Jurkat, Clone E6-1 (cell line): ENCODE measurements around the gene E2F7.

GRCh38 chr12:76251956-76252338, 96.3 kb downstream of the BBS10 start:
- RRBS: no CpG with 5 or more reads among the region's 8 CpGs

GRCh38 chr12:76369493-76370033, 21.3 kb upstream of the BBS10 start:
- RRBS: no CpG with 5 or more reads among the region's 4 CpGs

DNA sequence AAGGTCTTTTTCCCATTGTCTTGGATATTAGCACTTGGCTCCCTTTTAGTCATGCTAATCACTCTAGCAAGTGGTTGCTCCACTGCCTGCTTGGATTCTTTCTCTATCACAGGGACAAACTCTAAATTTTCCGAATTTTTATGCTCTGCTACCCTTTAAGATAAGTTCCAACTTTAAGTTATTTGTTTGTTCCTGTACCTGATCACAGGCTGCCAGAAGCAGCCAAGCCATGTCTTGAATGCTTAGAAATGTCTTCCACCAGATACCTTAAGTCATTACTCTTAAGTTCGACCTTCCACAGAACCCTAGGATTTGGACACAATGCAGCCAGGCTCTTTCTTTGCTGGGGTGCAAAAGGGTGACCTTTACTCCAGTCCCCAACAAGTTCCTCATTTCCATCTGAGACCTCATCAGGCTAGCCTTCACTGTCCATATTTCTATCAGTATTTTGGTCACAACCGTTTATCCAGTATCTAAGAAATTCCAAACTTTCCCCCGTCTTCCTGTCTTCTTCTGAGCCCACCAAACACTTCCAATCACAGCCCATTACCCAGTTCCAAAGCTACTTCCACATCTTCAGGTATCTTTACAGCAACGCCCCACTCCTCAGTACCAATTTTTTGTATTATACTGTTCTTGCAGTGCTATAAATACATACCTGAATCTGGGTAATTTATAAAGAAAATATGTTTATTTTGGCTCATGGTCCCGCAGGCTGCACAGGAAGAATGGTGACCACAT, 40.5 kb downstream of the OSBPL8 start:
- RRBS: no CpG with 5 or more reads among the region's 6 CpGs

DNA sequence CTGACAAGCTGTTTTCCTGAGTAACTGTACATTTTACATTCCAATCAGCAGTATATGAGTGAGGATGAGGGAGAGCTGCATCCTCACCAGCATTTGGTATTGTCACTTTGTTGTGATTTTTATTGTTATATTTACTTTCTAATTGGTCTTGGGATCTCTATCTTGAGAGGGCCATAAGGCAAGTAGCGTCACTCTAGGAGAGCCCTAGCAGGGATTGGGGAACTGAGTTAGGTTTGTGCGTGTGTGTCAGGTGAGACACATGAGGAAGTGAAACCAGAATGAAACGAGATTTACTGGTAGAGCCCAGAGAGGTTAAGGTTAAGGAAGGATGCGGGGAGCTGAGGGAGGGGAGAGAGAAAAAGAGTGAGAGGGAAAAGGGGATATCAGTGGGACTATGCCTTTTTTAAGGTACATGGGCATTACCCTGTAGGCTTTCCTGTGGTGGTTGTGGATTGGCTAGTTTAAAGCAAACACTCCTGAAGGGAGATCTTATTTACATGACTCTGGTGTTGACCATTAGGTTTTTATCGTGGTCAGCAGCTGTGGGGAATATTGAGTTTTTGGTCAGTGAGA, 13.8 kb downstream of the ZDHHC17 start:
- RRBS: no CpG with 5 or more reads among the region's 5 CpGs

DNA sequence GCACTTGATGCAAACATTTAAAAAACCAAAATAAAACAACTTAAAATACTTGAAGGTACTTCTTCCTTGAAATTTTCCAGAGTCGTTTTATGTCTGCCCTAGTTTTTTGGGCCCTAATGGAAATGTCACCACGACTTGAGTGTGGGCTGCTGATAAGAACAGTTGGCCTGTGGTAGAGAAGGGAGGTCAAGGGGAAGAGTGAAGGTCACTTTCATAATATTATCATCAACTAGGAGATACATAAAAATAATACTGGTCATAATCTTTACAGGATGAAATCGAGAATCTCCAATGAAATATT, 23.1 kb downstream of the ZDHHC17 start:
- RRBS: no CpG with 5 or more reads among the region's 3 CpGs

- RRBS: no CpG with 5 or more reads among the region's 27 CpGs
These were observed 80.8 kb downstream of the E2F7 start for GRCh38 chr12:76984527-76985014.

DNA sequence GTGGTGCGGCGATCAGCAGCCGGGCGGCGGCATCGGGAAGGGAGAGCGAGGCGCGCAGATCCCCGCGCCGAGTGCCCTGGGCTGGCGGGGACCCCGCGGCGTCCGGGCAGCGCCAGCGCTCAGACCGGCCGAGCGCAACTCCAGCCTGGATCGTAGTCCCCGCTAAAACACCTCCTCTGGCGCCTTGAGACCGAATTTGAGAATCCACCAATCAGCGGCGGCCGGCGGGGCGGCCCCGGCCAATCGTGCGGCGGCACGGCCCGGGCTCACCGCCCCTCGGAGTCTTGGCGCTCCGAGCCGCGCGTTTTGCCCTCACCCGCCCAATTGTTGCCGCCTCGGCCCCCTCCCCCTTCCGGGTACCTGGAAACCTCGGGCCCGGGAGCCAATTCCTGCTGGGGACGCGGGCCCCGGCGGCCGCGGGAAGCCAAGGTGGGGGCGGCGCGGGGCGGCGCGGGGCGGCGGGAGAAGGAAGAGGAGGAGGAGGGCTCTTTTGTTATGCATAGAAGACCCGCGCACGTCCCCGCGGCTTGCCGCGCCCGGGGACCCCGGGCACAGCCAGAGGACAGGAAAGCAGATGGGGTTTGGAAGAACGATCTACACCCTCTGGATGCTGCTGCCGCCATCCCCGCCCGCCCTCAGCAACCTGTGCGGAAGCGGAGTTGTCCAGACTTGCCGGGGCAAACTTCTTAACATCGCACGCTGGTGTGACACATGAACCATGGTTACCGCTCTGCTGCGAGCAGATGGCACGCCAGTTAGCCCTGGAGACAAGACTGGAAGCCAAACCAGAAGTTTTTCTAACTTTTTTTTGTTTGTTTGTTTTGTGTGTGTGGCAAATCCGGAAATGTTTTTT, at the start of gene E2F7:
E2F7 (minus strand) TSS at position 158 of the 853 bp plus-strand sequence.
- RRBS: 1% methylated on average over 20 of the region's 86 CpGs

DNA sequence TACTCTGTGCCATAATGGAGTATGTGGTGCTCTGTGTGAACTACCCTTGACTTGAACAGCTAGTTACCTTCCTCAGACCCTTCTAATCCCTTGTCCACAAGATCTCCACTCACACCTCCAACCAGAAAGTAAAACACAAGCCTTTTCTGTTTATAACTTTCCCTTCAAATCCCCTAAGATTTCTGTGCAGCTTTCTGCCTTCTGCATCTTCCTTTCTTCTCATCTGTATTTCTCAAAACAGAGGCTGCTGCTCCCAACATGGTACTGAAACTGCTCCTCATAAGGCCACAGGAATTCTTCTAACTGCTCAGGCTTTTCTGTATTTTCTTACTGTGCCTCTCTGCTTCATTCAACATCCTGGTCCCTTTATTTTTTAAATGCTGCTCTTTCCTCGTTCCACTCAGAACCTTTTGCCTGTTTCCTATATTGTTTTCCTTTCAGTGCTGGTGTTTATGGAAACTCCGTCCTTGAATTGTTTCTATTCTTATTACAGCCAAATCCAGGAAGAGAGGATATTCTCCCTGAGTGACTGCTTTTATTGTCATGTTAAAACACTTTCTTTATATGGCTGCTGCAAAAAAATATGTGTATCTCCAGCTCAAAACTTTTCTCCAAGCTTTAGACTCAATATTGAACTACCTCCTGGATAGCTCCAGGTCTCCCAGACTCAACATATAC, 172.9 kb upstream of the E2F7 start:
- RRBS: no CpG with 5 or more reads among the region's 2 CpGs

GRCh38 chr12:77445859-77446334, 380.5 kb upstream of the E2F7 start:
- RRBS: no CpG with 5 or more reads among the region's 2 CpGs

DNA sequence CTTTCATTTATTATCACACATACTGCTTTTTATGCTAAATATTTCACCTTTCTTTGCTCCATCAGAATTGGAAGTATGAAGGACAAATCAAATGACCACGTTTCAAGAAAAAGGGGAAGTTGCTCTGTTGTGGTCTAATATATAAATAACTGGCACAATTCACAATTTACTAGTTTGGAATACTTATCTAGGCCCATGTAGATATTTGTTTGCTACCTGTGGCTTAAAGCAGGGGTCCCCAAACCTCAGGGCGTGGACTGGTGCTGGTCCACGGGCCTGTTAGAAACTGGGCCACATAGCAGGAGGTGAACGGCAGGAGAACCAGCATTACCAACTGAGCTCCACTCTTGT, 340.0 kb upstream of the NAV3 start:
- RRBS: no CpG with 5 or more reads among the region's 4 CpGs

DNA sequence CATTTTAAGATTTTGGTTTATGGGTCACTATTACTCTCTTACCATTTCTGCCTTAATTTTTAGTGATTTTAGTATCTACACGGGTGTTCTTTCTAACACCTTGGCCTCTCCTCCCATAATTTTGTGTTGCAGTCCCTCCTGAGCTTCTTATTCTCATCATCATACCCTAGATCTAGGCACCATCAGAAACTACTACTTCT, 193.0 kb downstream of the NAV3 start:
- RRBS: no CpG with 5 or more reads among the region's 1 CpG

- RRBS: no CpG with 5 or more reads among the region's 11 CpGs
These were observed 206.2 kb downstream of the NAV3 start for GRCh38 chr12:78036826-78037443.

DNA sequence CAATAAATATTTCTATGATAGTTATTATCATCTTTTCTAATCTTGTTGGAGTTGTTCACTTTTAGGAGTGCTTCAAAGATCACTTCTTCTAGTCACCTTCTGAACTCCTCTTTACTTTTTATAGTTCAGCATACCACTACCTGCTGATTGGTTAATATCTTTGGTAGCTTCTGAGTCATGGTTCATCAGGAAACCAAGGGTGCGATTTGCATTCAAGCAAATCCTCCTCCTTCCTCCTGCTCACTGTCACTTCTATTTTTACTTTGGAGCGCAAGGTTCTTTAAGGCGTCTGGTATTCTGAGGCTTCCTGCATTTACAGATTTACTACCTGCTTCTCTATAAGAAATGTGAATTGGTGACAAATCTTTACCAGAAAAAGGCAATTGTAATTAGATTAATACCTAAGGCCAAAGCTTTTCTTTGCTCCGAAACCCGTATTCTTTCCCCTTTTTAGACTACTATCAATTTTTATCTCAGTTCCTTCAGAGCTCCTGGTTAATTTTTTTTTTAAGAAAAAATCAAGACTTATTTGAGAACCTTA, 24.1 kb downstream of the SYT1 start:
- RRBS: no CpG with 5 or more reads among the region's 5 CpGs

DNA sequence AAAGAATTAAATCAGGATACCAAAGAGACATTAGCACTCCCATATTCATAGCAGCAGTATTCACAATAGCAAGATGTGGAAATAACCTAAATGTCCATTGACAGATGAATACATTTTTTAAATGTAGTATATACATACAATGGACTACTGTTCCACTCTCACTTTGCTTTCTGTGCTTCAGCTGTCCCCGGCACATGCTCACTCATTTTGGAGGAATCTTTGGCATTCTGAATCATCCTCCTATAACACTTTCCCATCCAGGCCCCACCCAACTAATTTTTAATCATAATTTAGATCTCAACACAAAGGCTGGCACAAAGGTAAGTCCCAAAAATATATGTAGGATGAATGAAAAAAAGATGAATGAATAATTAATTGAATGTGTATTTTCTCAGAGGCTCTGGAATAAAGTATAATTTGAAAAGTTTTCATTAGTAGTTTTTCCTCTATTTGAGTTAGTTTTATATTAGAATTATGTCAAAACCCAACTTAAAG, 99.3 kb downstream of the SYT1 start:
- RRBS: no CpG with 5 or more reads among the region's 1 CpG

GRCh38 chr12:79422042-79422607, 268.6 kb downstream of the PAWR start:
- RRBS: no CpG with 5 or more reads among the region's 3 CpGs

- RRBS: no CpG with 5 or more reads among the region's 12 CpGs
These were observed 238.8 kb downstream of the PAWR start for GRCh38 chr12:79451773-79452582.

- RRBS: no CpG with 5 or more reads among the region's 5 CpGs
These were observed 124.4 kb downstream of the PAWR start for GRCh38 chr12:79566242-79566850.

GRCh38 chr12:79798353-79798747, 107.6 kb upstream of the PAWR start:
- RRBS: no CpG with 5 or more reads among the region's 1 CpG

GRCh38 chr12:79872606-79873120, 62.2 kb downstream of the PPP1R12A start:
- RRBS: no CpG with 5 or more reads among the region's 1 CpG